NB4 (cell line): ENCODE data around the gene LDLRAD3.

DNA sequence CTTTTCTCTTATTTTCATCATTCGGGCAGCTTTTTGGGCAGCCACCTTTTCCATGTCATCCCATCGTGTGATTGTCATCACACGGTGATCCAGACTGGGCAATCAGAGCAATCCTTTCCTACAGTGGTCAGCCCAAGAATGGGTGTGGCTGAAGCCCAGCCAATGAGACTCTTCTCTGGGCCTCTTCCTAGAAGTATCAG is 38.3 kb downstream of the SLC1A2 start:
- RRBS: no CpG with 5 or more reads among the region's 3 CpGs

DNA sequence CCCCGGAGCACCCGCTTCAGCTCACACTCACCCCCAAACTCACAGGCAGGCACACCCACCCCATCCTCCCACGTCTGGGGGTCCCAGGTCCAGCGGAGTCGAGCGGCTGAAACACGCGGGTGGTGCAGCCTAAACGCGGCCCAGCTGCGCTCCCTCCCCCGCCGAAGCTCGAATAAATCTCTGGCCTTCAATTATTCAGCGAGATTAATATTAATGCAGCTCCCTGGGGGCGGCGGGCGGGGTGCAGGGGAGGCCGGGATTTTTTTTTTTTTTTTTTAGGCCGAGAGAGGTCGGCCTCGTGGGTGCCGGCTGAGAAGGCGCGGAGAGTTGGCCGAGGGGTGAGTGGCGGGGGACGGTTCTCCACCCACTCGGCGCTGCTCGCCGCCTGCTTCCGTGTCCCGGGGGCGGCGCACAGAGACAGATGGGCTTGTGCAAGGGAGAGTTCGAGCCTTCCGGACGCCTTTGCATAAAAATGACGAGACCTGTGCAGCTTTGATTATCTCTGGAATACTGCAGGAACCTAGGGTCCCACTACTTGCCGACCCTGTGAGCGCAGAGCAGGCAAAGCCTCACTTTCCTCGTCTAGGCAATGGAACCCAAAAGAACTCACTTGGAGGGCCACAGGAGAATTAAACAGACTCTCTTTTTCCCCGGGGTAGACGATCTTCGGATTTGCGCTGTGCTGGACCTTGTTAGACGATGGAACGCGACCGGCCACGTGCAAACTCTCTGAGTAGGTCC is 689 bp upstream of the SLC1A2 start:
- RRBS: 43% methylated on average over 23 of the region's 52 CpGs

- RRBS: 80% methylated on average over 15 of the region's 50 CpGs
Observed at GRCh38 chr11:35619509-35620000, 1.3 kb downstream of the FJX1 start.

DNA sequence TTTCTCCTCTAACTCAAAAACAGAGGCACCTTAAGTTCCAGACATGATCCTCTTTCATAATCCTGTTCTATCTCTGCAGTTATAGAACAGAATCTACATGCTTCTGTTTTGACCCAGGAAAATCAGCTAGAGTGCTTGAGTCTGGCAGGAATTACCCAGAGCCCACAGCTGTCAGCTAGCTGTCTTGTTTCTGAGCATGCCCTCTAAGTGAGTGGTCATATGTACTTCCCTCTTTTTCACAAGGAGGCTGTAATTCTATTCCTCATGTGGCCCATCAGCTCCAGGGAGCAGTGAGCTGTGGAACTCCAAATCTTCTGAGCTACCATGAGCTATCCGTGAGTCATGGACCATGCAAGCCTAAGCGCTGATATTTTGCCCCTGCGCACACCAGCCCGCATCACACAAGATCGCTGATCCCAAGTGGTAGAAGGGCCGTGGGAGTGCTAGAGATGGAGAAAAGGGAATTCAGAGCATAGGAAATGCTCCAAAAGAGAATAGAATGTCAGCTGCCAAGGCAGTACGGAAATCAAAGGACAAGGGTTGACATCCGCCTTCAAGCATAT is 5.4 kb downstream of the FJX1 start:
- RRBS: no CpG with 5 or more reads among the region's 8 CpGs

DNA sequence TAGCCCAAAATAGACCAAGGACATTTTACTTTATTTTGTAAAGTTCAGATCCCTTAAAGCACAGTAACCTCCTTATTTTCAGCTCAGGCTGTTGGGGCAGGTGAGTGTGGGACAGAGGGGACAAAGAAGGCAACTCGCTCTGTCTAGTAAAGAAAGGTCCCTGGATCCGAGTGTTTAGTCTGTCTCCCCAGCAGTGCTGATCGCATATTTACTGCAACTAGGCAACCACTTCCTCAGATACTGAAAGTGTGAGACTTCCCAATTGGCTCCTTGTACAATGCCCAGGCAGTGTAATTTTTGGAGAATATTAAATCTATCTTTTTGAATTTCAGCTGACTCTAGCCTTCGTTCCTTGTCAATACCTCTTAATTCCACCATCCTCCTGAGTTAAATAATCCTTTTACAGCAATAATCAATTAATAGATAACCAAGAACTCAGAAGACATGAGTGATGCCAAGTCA is 138.4 kb downstream of the TRIM44 start:
- RRBS: no CpG with 5 or more reads among the region's 4 CpGs

- RRBS: 3% methylated on average over 46 of the region's 112 CpGs
Observed at GRCh38 chr11:35943577-35944766, at the start of gene LDLRAD3. LDLRAD3 (plus strand) TSS chr11:35944062.

GRCh38 chr11:36091158-36091636 is 147.3 kb downstream of the LDLRAD3 start:
- RRBS: no CpG with 5 or more reads among the region's 6 CpGs

DNA sequence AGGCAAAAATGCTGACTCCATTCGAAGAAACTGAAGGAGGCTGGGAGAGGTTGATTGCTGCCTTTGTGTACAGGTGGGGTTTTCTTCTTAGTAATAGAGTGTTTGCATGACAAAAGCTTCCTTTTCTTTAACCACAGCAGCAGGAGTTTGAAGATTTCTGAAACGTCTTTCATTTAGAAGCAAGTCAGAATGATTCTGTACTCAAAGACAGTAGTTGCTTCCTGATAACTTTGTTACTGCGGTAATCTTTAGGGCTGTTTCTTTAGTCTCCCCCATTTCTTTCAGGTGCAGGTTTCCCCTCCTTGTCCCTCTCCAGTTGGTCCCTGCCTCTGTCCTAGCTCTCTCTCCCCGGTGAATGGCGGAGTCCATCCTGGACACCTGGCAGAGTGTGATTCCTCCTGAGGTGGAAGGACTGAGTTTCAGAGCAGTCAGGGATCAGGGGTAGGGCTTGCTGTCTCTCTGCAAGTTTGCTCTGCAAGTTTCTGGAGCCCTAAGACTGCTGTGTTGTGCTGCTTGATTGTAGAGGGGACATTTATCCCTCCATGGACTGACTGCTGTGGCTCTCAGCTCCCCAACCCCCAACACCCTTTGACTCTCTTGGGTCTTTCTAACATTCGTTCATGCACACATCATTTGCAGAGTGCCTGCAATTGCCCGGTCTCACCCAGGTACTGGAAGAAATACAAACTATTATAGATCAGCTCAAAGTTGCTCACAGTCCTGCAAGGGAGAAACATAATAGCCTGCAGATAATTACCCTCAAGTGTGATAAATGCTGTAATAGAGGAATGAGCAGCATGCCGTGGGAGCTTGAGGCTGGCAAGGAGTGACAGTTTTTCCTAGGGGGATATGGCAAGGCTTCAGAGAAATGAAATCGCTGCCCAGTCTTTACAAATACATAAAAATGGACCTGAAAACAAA is 166.4 kb downstream of the LDLRAD3 start:
- RRBS: no CpG with 5 or more reads among the region's 9 CpGs

DNA sequence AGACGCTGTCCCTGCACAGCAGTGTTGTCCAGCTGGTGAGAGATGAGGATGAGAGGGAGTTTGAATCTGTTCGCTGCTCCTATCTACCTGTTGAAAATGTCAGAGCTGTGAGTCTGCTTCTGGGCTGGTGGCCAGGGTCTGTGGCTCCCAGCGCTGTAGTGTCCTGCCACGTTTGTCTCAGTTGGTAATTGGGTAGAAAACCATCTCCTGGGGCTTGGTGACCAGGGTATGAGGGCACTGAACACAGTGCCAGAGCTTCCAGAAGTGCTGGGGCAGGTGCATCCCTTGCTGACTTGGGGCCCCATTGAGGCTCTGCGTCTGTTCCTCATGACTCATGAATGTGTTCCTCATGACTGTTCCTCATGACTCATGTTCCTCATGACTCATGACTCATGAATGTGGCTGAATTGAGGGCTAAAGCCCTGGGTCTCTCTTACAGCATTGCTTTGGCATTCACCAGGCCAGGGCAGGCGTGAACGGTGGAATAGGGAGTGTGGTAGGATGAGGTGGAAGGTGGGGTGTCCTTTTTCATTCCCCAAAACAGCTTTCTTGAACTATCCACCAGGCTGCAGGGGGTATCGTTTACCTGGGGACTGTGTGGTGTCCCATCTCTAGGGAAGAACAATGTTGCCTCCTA is 139.6 kb downstream of the COMMD9 start:
- RRBS: no CpG with 5 or more reads among the region's 8 CpGs

- RRBS: no CpG with 5 or more reads among the region's 16 CpGs
Observed at GRCh38 chr11:36227102-36227515, 62.1 kb downstream of the COMMD9 start.

DNA sequence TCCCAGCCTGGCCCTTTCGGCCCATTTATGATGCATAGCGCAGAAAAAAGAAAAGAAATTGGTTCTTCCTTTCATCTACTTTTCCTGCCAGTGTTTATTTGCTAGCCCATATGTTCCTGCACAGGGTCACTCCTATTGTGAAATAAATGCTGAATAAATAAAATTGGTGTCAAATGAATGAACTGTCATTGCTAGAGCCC is 91.9 kb downstream of the PRR5L start:
- RRBS: no CpG with 5 or more reads among the region's 2 CpGs

- RRBS: no CpG with 5 or more reads among the region's 6 CpGs
Observed at GRCh38 chr11:36501101-36501718, 8.9 kb downstream of the TRAF6 start.

GRCh38 chr11:40232681-40233112 is 1226.8 kb downstream of the LRRC4C start:
- RRBS: no CpG with 5 or more reads among the region's 3 CpGs

DNA sequence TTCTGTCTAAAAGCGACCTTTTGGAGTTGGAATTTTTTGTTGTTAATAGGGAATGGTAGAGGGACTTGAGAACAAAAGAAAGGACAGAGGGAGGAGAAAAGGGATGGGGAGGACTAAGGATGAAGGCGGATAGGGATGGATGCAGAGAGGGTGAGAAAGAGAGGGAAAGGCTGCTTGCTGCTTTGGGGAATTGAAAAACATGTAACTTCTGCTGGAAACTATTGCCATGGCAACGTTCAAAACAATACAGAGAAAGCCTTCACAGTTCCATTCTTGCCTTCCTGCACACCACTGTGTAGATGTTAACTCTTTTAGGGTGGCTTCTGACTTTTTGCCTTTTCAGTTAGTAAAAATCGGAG is 1178.6 kb downstream of the LRRC4C start:
- RRBS: no CpG with 5 or more reads among the region's 4 CpGs

GRCh38 chr11:40291175-40291734 is 1168.2 kb downstream of the LRRC4C start:
- RRBS: no CpG with 5 or more reads among the region's 4 CpGs

DNA sequence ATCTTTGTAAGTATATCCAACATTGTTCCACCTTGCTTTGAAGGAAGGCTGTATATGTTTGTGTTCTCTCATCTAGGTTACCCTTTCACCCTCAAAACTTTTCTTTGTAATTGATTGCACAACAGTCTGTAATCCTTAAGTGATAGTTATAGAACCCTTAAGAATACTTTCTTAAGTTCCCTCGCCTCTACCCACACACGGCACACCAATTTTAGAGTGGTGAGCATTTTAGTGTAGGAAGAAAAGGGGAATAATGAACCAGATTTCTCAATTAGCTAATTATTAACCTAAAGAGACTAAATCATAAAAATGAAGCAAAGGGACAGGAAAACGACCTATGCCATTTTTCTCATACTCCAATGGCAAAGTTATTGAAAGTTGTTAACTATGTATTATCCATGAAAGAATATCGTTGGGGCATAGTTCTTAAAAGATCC is 44.7 kb downstream of the TTC17 start:
- RRBS: no CpG with 5 or more reads among the region's 4 CpGs

GRCh38 chr11:43681469-43681677 is 835 bp downstream of the HSD17B12 start:
- RRBS: no CpG with 5 or more reads among the region's 6 CpGs

DNA sequence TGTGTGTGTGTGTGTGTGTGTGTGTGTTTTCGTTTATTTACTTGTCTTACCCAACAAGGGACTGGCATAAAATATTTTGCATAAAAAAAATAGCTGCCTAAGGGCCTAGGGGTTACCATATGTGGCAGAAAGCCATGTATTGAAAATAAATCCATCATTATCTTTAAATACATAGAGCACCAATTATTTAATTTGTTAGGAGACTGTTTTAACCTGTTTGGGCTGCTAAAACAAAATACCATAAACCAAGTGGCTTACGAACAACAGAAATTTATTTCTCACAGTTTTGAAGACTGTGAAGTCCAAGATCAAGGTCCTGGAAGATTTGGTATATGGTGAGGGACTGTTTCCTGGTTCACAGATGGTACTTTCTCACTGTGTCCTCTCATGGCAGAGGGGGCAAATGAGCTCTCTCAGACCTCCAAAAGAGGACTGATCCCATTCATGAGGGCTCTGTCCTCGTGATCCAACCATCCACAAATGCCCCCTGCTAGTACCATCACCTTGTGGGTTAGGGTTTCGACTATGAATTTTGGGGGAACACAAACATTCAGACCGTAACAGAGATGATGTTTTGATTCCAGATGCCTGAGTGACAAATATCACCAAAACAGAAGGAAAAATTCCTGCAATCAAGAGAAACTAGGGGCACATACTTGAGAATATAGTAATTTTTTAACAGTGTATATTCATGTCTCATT is 43.8 kb downstream of the HSD17B12 start:
- RRBS: no CpG with 5 or more reads among the region's 5 CpGs

- RRBS: no CpG with 5 or more reads among the region's 6 CpGs
Observed at GRCh38 chr11:43928715-43929182, 13.7 kb upstream of the C11orf96 start.

DNA sequence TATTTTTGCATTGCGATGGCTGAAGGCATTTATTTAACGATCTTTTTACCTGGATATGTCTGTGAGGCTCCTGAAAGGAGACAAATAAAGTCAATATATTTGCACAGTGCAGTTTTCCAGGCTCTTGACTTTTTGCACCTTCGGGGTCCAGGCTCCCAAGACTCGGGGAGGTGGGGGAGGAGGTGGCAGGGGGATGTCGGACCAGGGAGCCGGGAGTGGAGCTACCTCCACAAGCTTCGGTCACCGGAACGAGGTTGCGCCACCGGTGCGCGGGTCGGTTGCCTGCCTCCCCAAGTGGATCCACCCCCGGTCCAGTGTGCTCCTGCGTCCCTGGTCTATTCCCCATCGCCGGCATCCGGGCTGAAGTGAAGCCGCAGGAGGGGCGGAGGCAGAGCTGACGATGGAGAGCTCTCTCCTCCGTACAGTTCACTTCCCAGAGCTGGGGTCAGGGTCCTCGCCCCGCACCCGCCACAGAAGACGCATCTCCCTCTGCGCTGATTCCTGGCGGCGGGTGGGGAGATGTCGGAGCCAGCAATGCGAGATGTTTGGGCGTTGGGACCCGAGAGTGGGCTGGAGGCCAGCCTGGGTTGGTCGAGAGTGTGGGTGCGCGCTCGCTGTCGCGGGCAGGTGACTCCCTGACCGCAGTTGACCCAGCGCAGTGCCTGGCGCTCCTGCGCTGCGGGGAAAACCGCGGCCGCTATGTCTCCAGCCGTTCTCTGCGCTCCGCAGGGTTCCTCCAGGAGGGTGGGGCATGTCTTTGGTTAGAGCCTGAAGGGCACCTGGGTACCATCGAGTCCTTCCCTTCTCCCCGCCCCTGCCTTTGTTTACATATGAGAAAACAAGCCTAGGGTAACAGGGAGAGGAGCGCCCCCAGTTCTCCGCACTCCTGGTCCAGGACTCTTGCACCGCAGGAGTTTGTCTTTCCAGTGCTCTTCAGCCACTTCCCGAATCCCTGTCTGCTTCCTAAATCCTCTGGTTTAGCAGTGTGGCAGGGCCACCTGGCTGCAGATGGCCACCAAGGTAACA is 1.6 kb downstream of the C11orf96 start:
- RRBS: 12% methylated on average over 8 of the region's 57 CpGs